BJ (cell line): ENCODE results near the genes ZNF580 and EDDM13.

GRCh38 chr19:55592799-55593610 lies 6.3 kb downstream of the FIZ1 start:
- CAGE, long polyA plus RNA = no peak
- RRBS = 84% methylated on average over 13 of the region's 98 CpGs

DNA sequence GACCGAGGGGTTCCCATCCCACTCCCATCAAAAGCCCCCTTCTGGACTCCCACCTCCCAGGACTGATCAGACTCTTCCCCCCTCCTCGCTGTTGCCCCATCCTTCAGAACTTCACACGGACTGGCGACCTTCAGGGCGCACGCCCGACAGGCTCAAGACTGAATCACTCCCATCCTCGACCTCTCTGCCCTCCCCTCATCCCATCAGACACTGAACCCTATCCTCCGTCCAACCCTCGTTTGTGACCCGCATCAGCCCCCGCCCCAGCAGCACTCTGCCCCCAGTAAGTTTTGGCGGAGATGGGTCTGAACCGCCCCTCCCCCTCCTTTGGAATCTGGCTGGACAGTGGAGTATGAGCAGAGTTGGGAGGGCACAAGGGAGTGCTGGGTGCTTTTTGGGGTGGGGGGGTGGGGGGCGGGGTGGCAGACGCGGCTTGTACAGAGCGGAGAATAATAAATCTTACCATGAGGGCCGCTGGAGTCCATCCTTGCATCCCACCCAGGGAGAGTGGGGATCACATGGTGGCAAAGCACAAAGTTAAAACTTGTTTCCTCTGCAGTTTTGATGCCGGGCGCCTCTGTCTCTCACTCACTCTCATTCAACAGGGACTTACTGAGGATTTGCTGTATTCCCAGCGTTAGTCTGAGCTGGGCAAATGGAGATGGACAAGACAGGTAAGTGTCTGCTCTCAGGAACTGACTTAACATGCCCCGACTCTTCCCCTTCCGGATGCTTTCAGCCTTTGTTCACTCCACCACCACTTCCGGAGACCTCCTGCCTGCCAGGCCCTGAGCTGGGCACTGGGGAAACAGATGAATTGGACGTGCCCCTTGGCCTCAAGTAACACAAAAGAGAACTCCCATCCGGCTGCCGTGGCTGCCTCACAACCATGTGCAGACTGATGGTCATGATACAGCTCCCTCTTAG lies 7.3 kb downstream of the ZNF784 start:
- CAGE, long polyA plus RNA = no peak
- RRBS = 89% methylated on average over 2 of the region's 28 CpGs

- CAGE, long polyA plus RNA = no peak
- RRBS = 2% methylated on average over 4 of the region's 31 CpGs
Measured at GRCh38 chr19:55640471-55640876, 328 bp upstream of the ZNF580 start.

DNA sequence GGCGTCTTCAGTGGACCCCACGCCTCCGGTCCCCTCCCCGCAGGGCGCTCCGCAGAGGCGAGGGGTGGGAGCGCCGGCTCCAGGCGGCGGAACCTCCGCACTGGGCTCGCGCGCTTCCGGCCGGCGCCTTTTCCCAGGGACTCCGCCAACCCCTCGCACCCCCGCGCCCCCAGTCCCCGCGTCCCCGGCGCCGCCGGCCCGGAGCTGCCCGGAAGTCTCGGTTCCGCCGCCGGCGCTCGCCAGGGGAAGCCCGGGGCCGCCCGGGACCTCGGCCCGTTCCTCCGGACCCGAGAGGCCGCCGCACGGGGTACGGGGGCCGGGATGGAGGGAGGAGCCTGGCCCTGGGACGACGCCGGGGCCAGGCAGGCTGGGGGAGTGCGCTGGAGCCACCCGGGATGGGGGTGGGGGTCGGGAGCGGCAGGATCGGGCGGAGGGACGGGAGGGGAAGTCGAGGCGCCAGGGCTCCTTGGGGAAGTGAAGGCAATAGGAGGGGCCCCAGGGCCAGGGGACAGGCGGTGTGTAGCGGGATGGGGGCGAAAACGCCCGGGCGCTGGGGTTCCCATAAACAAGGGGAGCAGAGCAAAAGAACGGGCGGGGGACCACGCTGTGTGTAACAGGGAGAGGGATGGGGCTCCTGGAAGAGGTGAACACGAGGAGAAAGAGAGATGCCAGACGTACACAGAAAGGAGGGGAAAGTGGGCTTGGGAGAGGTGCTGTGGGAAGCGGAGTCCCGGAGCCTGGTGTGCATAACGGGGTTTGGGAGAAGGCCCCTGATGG lies at the start of gene ZNF580:
TSS of gene ZNF580 (plus strand) at position 126 of the 777 bp plus-strand sequence.
- CAGE, long polyA plus RNA = start-site peak on the plus strand centred at position 191 of the sequence, 71 bp wide, 28 and 33 reads in 2 replicates
- RRBS = 2% methylated on average over 32 of the region's 74 CpGs

DNA sequence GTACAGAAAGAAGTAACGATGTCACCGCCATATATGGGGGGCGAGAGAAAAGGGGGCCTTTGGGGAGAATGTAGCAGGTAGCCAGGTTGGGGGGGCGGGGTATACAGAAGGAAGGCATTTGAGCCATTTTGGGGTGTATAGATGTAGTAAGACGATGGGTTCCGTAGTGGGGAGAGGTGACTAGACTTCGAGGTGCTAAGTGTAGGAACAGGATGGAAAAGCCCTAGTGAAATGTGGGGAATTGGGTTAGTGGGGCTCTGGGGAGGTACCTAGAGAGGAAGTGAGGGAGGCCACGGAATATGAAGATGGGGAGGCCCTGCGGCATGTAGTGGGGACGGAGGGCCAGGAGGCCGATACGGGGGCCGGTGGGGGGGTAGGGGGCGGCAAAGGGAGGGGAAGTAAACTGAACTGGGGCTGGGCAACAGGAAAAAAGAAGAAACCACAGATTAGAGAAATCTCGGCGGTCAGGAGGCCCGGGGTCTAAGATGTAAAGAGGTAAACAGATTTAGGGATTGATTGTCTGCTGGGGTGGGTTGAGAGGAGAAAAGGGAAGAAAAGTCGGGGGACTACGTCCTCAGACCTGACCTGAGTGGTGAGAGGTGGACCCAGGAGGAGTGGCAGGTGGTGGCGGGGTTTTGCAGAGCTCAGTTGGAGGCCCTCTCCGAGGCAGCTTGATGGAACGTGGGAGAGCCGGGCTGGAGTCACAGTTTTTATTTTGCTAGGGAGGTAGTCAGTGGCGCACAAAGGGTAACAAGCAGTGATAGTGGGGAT lies 1.0 kb downstream of the ZNF580 start:
- CAGE, long polyA plus RNA = start-site peak on the plus strand centred at position 307 of the sequence, 449 bp wide, 20 and 26 reads in 2 replicates
- RRBS = 4% methylated on average over 5 of the region's 24 CpGs

DNA sequence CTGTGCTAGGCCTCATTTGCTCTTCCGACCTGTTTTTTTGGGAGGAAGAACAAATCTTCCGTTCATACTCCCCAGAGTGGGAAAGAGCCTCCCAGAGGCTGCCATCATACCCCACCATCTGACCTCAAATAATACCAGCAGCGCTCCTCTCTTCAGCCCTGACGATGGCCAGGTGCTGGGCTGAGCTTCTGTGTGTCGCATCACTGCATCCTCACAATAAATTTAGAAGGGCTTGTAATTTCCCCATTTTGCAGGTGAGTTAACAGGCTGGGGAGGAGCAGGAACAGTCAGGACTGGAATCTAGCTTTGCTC lies 733 bp upstream of the CCDC106 start:
- CAGE, long polyA plus RNA = no peak
- RRBS = no CpG with 5 or more reads among the region's 5 CpGs

- CAGE, long polyA plus RNA = no peak
- RRBS = no CpG with 5 or more reads among the region's 43 CpGs
Measured at GRCh38 chr19:55652252-55652772, 2.5 kb upstream of the U2AF2 start.

DNA sequence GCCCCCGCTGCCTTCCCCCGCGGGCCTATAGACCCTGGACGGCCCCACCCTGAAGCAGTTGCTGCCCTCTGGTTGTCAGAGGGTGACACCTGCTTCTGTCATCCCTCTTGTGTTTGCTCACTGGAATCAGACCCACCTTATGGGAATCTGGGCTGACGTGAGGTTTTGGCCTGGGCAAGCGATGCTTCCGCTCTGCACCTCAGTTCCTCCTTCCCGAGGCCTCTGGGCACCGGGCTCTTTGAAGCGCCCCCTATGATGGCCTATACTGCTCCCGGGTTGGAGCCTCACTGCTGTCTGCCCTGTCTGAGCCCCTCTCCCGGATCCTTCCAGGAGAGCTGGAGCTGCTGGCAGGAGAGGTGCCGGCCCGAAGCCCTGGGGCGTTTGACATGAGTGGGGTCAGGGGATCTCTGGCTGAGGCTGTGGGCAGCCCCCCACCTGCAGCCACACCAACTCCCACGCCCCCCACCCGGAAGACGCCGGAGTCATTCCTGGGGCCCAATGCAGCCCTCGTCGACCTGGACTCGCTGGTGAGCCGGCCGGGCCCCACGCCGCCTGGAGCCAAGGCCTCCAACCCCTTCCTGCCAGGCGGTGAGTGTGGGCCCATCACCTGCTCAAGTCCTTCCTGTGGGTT lies 19.5 kb downstream of the EPN1 start:
- CAGE, long polyA plus RNA = no peak
- RRBS = 92% methylated on average over 6 of the region's 27 CpGs

DNA sequence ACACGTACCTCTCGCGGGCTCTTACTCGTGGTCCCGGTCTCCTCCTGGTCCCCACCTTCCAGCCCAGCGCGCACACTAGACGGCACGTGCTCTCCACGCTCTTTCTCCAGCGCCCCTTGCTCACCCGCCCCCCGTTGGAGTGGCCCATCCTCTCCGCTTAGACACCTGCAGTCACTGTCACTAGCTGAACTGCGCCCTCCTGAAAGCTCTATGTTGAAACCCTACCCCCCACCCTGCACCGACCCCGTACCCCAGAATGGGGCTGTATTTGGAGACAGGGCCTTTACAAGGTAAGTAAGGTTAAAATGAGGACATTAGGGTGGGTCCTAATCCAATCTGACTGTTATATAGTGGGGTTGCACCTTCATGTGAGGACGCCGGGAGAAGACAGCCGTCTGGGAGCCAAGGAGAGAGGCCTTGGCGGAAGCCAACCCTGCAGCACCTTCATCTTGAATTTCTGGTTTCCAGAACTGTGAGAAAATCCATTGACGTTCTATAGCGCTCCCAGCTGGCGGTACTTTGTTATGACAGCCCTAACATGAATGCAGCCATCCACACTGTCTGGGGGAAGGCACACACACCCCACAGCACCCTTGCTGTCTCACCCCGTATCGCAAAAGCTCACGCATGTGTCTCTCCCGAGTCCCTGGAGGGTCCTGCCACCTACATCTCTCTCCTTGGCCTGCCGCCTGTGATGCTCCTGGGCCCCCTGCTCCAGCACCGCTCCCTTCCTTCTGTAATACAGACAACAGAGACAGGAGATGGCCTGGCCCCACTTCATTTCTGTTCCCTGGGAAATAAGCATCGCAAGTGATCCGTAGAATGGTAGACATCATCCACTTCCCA lies 29.3 kb downstream of the EPN1 start:
- CAGE, long polyA plus RNA = no peak
- RRBS = no CpG with 5 or more reads among the region's 32 CpGs

GRCh38 chr19:56083999-56084629 lies 37.0 kb downstream of the ZNF787 start:
- CAGE, long polyA plus RNA = no peak
- RRBS = 75% methylated on average over 2 of the region's 7 CpGs

DNA sequence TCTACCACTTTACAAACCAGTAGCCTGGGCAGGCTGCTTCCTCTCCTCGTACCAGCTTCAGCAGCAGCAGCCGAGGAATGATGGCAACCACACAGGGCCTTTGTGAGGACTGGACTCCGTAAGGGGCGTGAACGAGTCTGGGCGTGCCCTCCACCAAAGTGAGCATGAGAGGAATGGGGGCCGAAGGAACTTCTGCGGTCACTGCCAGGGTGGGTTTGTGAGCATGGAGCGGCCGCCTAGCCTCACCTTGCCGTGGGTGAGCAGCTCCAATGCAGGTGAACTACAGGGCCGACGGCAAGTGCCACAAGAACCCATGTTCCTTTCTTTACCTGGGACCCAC lies 36.0 kb downstream of the ZNF787 start:
- CAGE, long polyA plus RNA = no peak
- RRBS = no CpG with 5 or more reads among the region's 13 CpGs

- CAGE, long polyA plus RNA = no peak
- RRBS = no CpG with 5 or more reads among the region's 13 CpGs
Measured at GRCh38 chr19:56091001-56091650, 30.0 kb downstream of the ZNF787 start.

DNA sequence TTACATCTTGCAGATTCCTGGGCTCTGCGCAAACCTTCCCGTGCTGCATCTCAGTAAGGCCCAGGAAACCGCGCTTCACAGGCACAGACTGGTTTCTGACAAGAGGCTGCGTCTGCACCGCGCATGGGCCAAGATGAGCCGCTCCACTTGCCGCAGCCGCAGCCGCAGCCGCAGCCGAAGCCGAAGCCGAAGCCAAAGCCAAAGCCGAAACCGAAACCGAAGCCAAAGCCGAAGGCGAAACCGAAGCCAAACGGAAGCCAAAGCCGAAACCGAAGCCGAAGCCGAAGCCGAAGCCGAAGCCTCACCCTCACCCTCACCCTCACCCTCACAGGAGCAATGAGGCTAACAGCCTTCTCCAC lies 29.4 kb downstream of the ZNF787 start:
- CAGE, long polyA plus RNA = no peak
- RRBS = no CpG with 5 or more reads among the region's 28 CpGs

- CAGE, long polyA plus RNA = no peak
- RRBS = 6% methylated on average over 24 of the region's 50 CpGs
Measured at GRCh38 chr19:56120054-56120815, 860 bp downstream of the ZNF787 start.

DNA sequence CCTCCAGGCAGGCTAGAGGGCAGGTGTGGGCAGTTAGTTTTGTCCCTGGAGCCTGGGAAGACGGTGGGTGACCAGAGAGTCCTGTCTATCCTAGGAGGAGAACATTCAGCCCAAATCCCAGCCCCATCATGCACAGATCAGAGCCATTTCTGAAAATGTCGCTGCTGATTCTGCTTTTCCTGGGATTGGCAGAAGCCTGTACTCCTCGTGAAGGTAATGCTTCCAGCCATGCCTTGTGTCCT lies at the start of gene EDDM13:
TSS of gene EDDM13 (plus strand) at position 42 of the 242 bp plus-strand sequence.
- CAGE, long polyA plus RNA = no peak
- RRBS = no CpG with 5 or more reads among the region's 3 CpGs

DNA sequence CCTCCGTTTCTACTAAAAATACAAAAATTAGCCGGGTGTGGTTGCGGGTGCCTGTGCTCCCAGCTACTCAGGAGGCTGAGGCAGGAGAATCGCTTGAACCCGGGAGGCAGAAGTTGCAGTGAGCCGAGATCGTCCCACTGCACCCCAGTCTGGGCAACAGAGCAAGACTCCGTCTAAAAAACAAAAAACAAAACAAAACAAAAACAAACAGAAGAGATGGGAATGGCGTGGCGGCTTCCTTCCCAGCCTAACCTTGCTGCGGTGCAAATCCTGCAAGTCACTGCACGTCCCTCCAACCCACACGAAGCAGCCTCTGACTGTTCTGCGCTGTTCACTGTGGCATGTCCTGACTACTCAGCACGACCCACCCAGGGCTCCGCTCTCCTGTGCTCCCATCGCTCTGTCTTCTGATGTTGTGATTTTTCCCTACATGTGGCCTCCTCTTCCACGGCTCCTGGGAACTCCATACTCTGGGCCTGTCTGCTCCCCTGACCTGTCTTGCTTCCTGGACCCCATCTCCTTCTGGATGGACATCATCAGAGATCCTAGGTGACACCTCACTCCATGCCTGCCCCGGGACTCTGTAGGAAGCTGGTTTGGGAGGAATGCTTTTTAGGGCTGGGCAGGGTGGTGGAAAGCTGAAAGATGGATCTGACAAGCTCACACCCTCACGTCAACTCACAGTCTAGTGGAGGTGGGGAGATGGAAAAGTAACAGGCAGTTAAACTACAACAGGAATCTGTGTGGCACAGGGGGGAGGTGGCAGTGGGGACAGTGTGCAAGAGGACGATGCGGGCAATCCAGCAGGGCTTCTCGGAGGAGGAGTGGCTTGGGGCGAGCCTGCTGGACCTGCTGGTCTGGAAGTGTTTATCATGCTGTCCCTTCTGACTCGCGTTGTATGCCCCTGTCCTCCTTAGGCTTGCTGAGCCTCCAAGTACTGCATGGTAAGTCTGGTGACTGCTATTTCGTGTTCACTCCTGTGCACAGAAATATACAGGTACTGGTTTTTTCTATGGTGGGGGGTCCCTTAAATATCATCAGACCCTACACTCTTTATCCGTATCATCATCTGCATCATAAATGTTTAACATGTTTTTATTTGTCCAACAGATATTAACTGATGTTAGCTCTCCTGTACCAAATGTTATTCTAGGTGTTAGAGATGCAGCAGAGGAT lies 18.8 kb downstream of the ZSCAN5A start:
- CAGE, long polyA plus RNA = no peak
- RRBS = no CpG with 5 or more reads among the region's 28 CpGs

DNA sequence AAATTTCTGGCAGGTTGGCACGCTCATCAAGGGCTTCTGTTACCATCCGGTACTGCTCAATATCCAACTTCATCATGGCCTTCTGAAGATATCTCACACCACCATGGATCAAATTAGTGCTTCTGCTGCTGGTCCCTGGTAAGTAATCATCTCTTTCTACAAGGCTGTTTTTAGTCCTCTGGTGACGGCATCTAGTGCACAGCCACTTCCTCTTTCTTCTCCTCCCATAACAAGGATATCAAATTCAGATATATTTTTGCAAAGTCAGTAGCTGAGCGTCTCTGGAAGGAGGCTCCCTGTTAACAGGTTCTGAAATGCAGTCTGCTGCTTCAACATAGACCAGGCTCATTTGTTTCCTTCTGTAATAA lies 7.2 kb upstream of the ZSCAN5A start:
- CAGE, long polyA plus RNA = no peak
- RRBS = no CpG with 5 or more reads among the region's 4 CpGs

DNA sequence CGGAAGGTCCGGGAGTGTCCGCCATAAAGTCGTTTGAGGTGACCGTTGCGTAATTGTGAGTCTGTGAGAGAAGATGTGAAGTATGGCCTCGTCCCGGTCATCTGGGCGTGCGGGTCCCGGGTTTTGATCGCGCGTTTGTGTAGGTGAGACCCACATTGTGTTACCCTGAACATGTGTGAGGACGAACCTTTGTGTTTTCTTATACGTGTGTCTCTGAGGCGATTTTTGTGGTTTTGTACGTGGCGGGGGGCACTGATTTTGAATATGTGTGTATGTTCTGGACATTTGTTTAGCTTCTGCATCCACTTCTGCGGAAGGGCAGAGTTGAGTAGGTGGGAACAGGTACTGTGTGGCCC lies 1.1 kb upstream of the ZNF667 start:
- CAGE, long polyA plus RNA = no peak
- RRBS = under 1% methylated on average over 5 of the region's 20 CpGs

GRCh38 chr19:56510282-56511033 lies 2.8 kb downstream of the ZNF471 start:
- CAGE, long polyA plus RNA = no peak
- RRBS = no CpG with 5 or more reads among the region's 5 CpGs

DNA sequence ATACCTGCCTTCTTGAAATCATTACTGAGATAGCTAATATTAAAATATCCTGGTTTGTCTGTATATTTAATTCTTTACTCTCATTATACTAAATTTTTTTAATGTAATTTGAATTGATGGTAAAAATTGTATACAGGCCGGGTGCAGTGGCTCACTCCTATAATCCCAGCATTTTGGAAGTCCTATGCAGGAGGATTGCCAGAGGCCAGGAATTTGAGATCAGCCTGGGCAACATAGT lies 13.1 kb upstream of the ZNF543 start:
- CAGE, long polyA plus RNA = no peak
- RRBS = no CpG with 5 or more reads among the region's 1 CpG